LHCN-M2 (cell line): ENCODE measurements around the gene AGPAT4.

- RAMPAGE, long total RNA = no peak
These were observed 36.1 kb downstream of the IGF2R start for GRCh38 chr6:160004775-160005574.

- RAMPAGE, long total RNA = no peak
These were observed 51.9 kb upstream of the SLC22A1 start for GRCh38 chr6:160069601-160070223.

DNA sequence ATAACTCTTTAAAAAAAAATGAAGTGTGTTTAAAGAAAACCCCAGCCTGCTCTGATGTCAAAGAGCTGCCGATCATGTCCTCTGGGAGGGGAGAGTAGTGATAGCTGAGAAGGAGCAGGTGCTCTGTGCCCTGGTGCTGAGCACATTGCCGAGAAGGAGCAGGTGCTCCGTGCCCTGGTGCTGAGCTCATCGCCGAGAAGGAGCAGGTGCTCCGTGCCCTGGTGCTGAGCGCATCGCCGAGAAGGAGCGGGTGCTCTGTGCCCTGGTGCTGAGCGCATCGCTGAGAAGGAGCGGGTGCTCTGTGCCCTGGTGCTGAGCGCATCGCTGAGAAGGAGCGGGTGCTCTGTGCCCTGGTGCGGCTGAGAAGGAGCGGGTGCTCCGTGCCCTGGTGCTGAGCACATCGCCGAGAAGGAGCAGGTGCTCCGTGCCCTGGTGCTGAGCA lies 30.9 kb upstream of the SLC22A1 start:
- RAMPAGE, long total RNA = no peak

DNA sequence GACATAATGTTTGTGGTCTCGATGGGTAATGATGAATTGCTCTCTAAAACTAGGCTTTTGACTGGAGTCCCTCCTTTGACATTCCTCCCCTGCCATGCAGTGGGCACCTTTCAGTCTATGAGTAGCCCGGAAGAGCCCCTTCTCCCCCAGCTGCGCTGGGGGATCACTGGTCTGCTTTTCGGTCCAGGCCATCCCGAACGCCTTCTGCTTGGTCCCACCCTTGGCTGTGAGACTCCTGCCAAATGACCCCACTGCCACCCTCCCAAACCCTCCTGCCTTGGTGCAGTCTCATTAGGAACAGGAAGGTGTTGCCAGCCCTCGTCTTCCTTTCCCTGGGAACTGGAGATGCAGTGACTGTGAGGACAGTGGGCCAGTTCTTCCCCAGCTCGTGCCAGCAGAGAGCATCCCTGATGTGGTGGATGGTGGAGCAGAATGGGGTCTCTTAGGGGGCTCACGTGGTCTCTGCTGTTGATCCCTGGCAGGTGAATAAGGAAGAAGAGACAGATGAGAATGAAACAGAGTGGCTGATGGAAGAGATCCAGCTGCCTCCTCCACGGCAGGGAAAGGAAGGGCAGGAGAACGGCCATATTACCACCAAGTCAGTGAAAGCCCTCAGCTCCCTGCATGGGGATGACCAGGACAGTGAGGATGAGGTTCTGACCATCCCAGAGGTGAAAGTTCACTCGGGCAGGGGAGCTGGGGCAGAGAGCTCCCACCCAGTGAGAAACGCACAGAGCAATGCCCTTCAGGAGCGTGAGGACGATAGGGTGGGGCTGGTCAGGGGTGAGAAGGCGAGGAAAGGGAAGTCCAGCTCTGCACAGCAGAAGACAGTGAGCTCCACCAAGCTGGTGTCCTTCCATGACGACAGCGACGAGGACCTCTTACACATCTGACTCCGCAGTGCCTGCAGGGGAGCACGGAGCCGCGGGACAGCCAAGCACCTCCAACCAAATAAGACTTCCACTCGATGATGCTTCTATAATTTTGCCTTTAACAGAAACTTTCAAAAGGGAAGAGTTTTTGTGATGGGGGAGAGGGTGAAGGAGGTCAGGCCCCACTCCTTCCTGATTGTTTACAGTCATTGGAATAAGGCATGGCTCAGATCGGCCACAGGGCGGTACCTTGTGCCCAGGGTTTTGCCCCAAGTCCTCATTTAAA lies 17.0 kb upstream of the SLC22A1 start:
- RAMPAGE, long total RNA = no peak

DNA sequence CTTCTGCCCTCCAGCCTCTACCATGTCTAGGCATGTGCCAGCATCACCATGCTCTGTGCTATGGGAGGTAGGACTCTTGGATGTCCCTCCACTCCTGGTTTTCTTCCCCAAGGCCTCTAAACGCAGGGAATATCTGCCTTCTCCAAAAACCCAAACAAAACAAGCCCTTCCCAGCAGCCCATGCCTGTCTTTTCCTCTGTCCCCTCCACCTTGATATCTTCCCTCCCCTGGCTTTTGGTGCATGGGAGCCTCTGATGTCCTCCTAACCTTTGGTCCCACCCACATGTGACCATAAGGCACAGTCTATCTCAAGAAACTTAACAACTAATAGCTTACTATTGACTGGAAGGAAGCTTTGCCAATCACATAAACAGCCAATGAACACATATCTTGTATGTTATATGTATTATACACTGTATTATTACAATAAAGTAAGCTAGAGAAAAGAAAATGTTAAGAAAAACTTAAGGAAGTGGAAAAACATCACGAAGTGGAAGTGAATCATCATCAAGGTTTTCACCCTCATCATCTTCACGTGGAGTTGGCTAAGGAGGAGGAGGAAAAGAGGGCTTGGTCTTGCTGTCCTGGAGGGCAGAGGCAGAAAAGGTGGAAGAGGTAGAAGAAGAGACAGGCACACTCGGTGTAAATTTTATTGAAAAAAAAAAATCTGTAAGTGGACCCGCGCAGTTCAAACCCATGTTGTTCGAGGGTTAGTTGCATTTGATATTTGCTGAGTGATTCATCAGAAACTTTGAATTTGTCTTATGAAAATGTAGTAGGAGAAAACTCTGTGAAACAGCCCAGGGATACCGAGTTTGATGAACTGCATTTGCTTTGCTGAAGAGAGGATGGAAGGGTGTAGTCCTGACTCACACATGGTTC lies 7.8 kb downstream of the SLC22A1 start:
- RAMPAGE, long total RNA = no peak

- RAMPAGE, long total RNA = no peak
These were observed 56.5 kb downstream of the SLC22A1 start for GRCh38 chr6:160178062-160178524.

- RAMPAGE, long total RNA = no peak
These were observed 35.8 kb downstream of the PLG start for GRCh38 chr6:160737716-160738465.

GRCh38 chr6:160919569-160920273 lies 71.8 kb upstream of the MAP3K4 start:
- RAMPAGE, long total RNA = no peak

DNA sequence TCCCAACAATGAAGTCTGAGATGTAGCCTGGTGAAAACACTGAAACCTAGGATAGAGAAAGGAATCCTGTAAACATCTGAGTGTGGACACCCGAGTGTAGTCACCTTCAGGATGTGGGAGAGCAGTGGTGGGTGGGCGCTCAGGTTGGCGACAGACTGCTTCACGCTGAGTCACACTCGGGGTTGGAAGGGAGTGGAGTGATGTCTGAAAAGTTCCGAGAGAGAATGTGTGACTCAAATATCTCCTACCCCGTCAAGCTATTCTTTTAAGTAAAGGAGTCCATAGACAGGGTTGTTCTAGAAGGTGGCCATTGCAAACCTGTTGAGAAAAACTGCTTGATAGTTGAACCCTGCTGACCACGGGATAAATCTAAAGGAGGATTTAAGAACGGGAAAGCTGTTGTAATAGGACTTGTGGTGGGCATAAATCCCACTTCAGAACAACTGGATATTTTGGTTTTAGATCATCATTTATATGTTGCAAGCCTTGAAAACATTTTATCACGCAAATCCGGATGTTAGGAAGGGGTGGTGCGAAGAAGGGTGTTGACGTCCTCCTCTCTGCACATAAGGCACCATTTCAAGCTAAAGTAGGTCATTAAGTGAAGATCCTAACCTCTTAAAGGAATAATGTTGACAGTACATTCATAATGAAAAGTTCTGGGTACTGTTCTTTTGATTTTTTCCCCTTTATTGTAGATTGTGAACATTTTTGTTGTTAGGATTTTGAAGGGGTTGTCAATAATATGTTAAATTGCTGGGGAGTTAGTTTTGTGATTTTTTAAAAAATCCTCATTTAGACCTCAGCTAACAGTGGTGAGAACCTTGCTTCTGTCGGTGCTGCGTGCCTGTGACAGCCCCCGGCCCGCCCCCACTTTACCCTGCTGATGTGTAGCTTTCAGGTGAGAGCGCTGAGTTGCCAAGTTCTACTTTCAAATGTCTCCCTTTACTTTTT lies 88.6 kb downstream of the MAP3K4 start:
- RAMPAGE, long total RNA = no peak

- RAMPAGE, long total RNA = no peak
These were observed 114.8 kb downstream of the MAP3K4 start for GRCh38 chr6:161106216-161106830.

- RAMPAGE, long total RNA = no peak
These were observed 119.8 kb downstream of the MAP3K4 start for GRCh38 chr6:161111309-161111757.

- RAMPAGE, long total RNA = no peak
These were observed 124.5 kb downstream of the MAP3K4 start for GRCh38 chr6:161115894-161116674.

- RAMPAGE, long total RNA = no peak
These were observed 47.7 kb downstream of the AGPAT4 start for GRCh38 chr6:161225882-161226902.

DNA sequence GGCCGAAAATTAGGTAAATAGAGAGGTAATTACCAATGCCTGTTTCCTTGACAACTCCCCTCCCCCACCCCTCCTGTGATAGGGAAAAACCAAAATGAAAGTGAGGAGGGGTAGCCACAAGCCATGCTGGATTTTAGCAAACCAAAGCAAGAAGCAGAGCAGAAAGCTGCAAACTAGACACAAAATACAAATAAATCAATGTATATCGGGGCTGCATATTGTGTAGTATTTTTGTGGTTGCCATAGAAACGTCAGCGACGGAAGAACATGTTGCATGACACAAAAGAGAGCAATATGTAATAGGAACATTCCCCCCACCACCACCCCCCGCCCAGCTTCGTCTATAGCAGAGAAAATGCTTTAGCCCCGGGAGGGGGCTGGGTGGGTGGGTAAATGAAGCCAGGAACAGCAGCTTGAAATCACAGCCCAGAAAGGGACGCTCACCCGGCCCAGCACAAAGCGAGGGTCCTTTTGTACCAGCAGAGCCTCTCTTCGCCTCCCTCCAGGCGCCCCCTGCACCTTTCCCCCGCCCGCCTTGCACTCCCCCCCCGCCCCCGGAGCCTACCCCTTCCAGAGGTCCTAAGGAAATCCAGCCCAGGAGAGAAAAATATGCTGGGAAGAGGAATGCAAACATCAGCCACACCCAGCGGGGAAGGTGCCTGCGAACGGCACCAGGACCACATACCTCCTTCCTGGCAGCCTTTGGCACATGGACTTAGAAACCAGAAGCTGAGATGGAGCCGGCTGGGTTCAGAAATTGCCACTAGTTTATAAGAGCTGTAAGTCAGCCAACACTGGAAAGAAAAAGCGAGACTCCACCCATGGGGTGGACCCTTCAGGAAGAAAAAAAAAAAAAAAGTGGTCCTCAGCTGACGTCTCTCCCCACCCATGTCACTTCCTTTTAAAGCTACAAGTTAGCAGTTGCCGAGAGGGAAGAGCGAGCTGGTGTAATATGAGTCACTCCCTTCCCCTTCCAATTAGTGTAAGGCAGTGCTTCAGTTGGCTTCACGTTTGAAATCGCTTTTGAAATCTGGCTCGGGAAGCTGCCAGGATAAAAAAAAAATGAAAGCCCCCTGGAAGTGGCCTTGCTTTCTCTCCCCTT lies at the start of gene AGPAT4:
TSS of gene AGPAT4 (minus strand) at position 809 of the 1,102 bp plus-strand sequence.
- RAMPAGE, long total RNA = no peak

- RAMPAGE, long total RNA = no peak
These were observed 749 bp upstream of the AGPAT4 start for GRCh38 chr6:161274585-161275034.

- RAMPAGE, long total RNA = no peak
These were observed 18.3 kb upstream of the AGPAT4 start for GRCh38 chr6:161292043-161292639.

DNA sequence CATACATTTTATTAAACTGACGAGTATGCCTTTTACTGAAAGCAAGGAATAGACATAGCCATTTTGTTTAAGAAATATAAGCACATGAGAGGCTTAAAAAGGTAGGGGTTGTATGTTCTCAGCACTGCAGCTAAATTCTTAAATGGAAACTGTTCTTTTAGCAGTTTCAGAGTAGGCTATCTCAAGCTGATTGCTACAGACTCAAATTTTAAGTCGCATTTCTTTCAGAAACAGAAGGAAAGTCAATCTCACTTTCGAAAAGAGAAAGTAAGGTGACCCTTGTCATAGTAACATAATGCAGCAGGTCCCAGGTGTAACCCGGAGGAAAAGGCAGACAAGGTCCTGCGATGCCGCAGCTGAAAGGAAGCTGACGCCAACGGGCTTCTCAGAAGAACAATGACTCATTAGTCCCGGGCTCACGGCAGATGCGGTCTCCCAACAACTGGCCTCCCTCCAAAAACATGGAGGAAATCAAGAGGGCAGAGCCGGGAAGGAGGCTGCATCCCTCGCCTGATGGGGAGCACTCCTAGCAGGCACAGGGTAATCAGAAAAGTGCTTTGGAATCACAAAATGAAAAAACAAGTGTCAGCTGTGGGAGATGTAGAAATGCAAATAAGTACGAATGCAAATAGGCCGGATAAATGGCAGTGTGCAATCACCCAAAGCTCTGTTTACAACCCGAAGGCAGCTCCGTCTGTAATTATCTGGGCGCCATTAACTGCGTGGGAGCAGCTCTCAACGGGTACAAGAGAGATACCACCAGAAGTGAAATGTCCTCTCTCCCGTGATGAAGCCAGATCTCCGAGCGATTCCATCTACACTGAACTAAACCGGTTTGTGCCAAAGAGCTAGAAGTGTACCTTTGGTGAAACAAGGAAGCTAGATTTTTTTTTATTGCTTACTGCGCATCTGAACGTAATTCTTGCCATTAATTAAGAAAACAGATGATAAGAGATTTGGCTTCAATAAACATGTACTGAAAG lies 165.2 kb upstream of the AGPAT4 start:
- RAMPAGE, long total RNA = no peak

GRCh38 chr6:162438967-162439978 lies 288.3 kb downstream of the PRKN start:
- RAMPAGE, long total RNA = no peak

GRCh38 chr6:162477951-162478948 lies 249.3 kb downstream of the PRKN start:
- RAMPAGE, long total RNA = no peak

DNA sequence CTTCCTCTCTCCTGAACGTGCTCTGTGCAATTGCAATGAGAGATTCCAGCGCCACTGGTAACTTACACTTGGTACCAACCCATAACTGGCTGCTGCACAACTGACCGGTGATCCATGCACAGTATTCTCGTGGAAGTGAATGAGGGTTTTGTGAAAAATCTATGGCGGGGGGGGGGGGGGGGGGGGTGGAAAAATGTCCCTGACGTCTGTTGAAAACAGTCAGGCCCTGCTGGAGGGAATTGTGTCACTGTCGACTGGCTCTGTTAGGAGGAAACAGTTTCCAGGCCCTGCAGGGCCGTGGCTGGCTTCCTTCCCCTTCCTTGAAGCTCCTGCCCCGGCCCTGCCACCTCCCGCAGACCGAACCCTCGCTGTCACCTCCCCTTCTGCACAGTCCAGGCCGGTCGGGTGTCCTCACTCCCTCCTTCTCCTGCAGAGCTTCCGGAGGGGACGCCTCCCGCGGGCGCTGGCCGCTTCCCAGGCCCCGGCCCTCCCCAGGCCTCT lies 265.7 kb upstream of the QKI start:
- RAMPAGE, long total RNA = no peak